Non-pigmented ciliary epithelial cell (primary cell): ENCODE measurements around the gene CCDC39.

GRCh38 chr3:174858131-174858720, 908 bp upstream of the NAALADL2 start:
- RRBS: no CpG with 5 or more reads among the region's 1 CpG

DNA sequence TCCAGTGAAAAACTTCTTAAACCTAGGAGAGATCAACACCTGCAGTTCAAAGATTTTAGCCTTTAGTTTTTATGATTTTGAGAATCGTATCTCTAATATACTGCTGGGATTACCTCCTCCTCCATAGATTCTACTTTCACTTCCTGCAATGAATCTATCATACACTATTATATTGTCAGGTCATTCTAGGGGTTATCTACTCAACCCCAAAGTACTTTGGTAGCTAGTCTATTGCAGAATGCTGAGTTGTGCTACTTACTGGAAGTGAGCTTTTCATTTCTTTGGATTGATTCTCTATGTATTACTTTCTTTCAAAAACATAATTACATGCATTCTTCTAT, 1026.7 kb downstream of the TBL1XR1 start:
- RRBS: no CpG with 5 or more reads among the region's 1 CpG

GRCh38 chr3:176489160-176489359, 708.2 kb downstream of the TBL1XR1 start:
- RRBS: no CpG with 5 or more reads among the region's 2 CpGs

DNA sequence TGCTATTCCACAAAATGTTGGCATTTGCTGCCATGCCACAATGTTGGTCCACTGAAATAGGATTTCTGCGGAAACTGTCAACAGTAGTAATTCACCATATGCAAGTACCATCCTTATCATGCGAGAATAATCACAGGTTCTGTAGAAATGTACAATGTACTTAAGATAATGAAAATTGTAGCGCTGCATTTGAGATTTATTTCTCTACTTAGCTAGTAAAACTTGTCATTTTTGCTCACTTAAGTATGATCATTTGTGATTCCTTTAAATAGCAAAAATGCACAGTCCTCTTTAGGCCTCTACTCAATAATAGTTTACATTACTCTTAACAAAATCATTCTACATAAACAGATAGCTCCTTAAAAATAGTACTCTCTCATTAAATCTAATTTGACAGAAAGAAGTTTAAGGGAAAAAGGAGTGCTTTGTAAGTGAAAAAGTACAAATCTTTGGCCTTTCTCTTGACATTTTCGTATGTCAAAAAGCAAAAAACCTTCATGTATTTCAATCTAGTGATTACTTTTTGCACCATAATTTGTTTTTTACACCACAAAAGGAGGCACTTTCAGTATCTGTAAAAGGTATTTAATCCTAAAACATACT, 175.5 kb downstream of the TBL1XR1 start:
- RRBS: no CpG with 5 or more reads among the region's 4 CpGs

DNA sequence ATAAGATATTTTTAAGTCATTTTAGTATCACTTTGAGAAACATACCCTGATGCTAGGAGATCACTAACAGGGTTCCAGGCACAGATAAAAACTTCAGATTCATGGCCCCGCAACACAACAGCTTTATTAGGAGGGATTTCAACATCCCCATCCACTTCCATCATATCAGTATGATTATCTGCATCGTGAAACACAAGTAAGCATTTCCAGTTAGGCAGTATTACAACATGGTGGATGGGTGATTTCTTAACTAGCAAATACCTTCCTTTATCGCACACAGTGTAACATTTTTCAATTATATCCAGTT, 146.9 kb downstream of the TBL1XR1 start:
- RRBS: no CpG with 5 or more reads among the region's 3 CpGs

DNA sequence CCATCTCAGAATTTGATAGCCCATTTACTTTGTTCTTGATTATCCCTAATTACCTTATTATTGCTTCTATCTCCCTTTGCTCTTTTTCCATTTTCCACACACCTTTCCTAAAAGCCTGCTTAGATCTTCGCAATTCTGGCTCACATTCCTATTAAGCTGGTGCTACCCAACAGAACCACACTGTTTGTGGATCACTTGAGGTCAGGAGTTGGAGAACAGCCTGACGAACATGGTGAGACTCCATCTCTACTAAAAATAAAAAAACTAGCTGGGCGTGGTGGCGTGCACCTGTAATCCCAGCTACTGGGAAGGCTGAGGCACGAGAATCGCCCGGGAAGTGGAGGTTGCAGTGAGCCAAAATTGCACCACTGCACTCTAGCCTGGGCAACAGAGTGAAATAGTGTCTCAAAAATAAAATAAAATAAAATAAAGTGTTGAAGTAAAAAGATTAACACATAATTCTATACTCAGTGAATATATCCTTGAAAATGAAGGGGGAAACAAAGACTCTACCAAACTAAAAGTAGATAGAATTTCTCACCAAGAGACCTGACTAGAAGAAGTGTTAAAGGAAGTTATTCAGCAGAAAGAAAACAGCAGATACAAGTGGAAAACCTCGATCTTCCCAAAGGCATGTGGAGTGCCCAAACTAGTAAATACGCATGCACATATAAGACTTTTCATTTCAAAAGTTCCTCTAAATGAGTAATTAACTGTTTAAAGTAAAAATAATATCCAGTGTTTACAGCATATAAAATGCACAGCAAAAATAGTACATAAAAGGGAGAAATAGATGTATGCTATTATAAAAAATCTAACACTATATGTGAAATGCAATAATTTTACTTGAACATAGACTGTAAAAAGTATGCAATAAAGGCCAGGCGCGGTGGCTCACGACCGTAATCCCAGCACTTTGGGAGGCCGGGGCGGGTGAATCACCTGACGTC, 44.3 kb downstream of the TBL1XR1 start:
- RRBS: no CpG with 5 or more reads among the region's 16 CpGs

DNA sequence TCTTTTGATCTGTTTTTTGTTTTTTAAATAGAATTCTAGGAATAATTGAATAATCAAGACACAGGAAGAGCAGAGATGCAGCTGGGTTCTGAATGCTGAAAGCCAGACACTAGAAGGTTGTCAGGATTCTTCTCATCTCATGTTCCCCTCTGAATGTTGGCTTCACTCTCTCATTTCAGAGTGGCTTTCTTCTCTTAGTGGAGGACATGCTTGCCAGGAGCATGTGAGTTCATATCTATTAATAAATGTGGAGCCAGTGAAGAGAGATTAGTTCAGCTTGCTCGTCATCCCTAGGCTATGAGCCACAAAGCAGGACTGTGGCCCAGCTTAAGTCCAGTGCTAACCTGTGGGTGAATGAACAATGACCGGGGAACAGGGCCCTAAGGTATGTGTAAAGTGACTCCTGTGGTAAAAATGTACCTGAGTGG, 96.8 kb upstream of the TBL1XR1 start:
- RRBS: no CpG with 5 or more reads among the region's 2 CpGs

DNA sequence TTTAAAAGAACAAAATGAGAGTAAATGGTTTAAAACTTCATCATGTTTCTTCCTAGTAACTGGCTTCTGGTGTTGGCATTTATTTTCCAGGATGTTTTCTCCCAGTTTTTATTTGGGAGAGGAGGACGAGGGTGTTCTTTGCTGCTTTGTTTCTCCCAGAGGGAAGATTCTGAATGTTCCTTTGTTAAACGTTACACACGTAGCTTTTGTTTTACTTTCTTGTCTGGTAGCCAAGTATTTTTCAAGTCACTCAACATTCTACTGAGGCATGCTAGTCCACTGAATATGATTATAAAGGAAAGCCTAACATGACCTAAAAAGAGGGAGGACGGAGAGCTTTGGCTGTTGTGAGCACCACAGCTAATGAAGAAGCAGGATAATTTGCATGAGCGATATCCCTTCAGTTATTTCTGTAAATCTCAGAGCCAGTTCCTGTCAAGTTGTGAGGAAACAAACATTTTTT, 422.1 kb upstream of the TBL1XR1 start:
- RRBS: no CpG with 5 or more reads among the region's 5 CpGs

- RRBS: no CpG with 5 or more reads among the region's 5 CpGs
Measured at GRCh38 chr3:179017179-179017751, 54.3 kb downstream of the ZMAT3 start.

GRCh38 chr3:179037051-179037733, 34.4 kb downstream of the ZMAT3 start:
- RRBS: no CpG with 5 or more reads among the region's 15 CpGs

DNA sequence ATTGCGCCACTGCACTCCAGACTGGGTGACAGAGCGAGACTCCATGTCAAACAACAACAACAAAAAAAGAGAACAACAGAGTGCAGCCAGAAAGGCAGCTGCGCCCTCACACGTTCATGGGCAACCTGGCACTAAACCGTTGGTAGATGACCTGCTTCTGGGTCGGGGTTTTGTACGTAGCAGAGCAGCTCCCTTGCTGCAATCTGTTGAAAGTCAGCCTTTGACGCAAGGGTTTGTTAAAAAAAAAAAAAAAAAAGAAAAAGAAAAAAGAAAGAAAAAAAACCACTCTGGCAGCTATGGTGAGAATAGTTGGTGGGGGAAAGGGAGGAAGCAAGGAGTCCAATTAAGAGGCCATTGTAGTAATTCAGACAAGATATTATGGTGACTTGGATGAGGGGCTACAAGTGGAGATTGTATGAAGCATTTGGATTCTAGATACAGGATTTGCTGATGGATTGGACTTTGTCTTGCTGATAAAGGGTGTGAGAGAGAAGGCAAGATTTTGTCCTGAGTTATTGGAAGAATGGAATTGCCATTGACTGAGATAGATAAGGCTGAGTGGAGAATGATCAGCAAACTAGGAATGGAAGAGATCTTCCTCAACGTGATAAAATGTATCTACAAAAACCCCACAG, 126.8 kb downstream of the USP13 start:
- RRBS: no CpG with 5 or more reads among the region's 9 CpGs

- RRBS: 2% methylated on average over 27 of the region's 59 CpGs
Measured at GRCh38 chr3:180679270-180680370, at the start of gene CCDC39. TSS of gene CCDC39 (minus strand) at chr3:180679489.

GRCh38 chr3:180868246-180868918, 44.1 kb upstream of the FXR1 start:
- RRBS: no CpG with 5 or more reads among the region's 16 CpGs

GRCh38 chr3:181712560-181713888, 1.3 kb downstream of the SOX2 start:
- RRBS: 3% methylated on average over 12 of the region's 81 CpGs

DNA sequence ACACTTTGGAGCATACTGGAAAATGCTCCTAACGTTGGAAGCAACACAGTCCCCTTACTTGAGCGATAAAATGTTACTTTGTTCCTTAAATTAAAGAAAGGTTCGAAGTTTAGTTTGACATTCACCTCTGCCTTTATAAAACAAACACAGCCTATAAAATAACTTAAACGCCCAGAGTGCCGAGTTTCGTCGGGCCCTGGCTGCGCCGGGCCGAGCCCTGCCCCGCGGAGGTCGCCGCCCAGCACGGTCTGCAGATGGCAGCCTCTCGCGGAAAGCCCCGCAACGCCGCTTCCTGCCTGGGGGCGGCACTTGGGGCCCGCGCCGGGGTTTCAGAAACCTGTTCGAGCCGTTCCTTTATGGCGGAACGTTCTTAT, 111.2 kb upstream of the ATP11B start:
- RRBS: no CpG with 5 or more reads among the region's 28 CpGs

DNA sequence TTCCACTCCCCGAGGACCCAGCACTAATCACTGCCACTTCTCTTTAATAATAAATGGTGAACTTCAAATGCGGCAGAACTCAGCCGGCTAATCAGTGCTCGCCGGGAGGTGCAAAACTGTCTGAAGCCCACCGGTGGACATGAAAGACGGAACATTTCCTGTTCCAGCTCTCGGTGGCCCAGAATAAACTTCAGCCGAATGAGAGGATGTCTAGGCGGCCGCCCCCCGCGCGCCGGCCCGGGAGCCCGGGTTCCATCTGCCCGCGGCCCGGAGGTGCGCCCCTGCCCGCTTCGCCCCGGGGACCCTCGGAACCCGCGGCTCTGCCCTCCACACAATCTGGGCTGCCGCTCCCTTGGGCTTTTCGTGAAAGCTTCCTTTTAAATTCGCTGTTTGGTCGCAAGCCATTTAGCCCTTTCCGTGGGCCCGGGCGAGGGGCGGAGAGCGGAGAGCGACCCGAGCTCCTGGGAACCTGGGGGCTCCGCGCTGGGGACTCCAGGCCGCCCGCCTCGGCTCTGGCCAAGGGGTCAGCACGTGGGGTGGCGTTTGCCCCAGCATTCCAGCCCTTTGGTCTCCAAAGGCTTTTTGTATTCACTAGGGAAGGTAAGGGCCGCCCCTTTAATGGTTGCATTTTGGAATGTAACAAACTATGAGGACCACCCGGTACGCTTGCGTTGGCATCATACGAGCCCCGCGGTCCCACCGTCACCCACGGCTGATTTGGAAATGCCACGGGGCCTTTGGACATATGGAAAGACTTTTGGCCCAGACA, 110.6 kb upstream of the ATP11B start:
- RRBS: 3% methylated on average over 2 of the region's 55 CpGs

GRCh38 chr3:182738704-182739561, 54.4 kb upstream of the ATP11B start:
- RRBS: no CpG with 5 or more reads among the region's 5 CpGs

DNA sequence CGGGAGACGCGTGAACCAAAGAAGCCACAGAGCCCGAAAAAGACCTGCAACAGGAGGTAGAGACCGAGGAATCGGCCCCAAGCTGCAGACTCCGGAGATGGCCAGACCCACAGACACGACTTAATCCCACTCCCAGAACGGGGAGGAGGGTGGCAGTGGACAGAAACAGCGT, 314 bp upstream of the ATP11B start:
- RRBS: 1% methylated on average over 3 of the region's 10 CpGs

DNA sequence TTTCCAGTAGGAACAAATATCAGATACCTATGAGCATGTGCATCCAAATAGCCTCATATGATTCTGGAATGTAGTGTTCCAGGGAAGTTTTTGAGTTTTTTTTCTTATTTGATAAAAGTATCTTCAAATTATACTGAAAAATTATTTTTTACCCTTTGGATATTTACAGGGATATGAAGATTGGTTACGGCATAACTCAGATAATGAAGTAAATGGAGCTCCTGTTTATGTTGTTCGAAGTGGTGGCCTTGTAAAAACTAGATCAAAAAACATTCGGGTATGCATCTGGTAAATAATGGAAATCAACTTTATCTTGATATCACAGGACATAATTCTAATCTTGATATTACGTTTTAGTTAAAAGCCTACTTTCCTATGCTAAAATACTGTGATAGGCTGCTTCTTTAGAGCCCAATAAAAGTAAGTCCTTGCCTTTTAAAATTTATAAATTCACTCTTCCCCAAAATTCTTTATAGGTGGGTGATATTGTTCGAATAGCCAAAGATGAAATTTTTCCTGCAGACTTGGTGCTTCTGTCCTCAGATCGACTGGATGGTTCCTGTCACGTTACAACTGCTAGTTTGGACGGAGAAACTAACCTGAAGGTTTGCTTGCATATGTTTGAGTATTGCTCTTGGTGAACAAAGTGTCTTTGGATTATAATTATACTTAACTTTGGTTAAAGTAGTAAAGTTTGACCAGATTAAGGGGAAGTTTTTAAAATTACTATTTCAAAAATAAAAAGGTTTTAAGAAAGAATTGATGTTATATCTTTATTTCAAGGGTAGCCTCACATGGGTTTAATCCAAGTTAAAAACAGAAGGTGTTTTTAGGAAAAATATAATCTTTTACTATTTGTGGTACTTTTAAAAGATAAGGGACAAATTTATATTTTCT, 42.8 kb downstream of the ATP11B start:
- RRBS: no CpG with 5 or more reads among the region's 8 CpGs

GRCh38 chr3:182865131-182865901, 72.0 kb downstream of the ATP11B start:
- RRBS: no CpG with 5 or more reads among the region's 7 CpGs